Body of pancreas (tissue), 2 donors: Measurements from ENCODE around the gene PLD6.

- PRO-cap = no peak
- RAMPAGE, long total RNA, 2 experiments = no peak in any of the 2 experiments
These were observed 62.2 kb downstream of the MPRIP start for GRCh38 chr17:17104456-17104924.

DNA sequence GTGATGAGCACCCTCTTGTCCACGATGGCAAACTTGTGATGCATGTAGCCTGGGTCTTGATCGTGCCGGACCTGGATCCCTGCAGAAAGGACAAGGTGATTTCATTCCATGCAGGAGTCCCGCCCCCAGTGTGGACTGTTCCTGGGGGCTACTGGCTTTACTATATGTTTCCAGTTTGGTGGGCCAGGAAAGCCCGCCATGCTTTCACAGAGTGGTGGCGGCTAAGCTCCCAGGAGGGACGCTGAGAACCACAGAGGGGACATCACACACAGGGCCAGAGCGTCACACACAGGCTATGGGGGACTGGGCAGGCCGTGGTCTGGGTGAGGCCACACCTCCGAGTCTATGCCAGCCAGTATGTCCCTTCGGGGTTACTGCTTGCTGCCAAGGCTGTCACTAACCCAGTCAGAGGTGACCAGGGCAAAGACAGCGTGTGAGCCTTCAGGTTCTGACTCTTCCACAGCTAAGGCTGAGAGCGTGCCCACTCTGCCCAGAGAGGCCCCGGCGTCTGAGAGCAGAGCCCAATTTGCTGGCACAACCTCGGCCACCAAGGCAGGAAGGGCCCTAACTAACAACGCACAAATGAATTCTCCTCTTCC, 3.0 kb downstream of the PLD6 start:
- PRO-cap = no peak
- RAMPAGE, long total RNA, 2 experiments = start-site peak on the minus strand in 1 of 2 experiments, centred at position 31 of the sequence, 6 reads per replicate

- PRO-cap = unidirectional peak, minus-strand start at chr17:17206147; unidirectional peak, minus-strand start at chr17:17206204; unidirectional peak, minus-strand start at chr17:17206333; unidirectional peak, plus-strand start at chr17:17206888
- RAMPAGE, long total RNA, 2 experiments = no peak in any of the 2 experiments
These were observed at the start of gene PLD6 for GRCh38 chr17:17206060-17207162. Gene PLD6, minus strand, starts transcription at chr17:17206333.

- PRO-cap = no peak
- RAMPAGE, long total RNA, 2 experiments = no peak in any of the 2 experiments
These were observed 1.7 kb downstream of the FLCN start for GRCh38 chr17:17235302-17235696.

- PRO-cap = bidirectional peak, plus-strand start at chr17:17301458, minus-strand start at chr17:17301243
- RAMPAGE, long total RNA, 2 experiments = no peak in any of the 2 experiments
These were observed 2.0 kb upstream of the NT5M start for GRCh38 chr17:17301152-17301610.

DNA sequence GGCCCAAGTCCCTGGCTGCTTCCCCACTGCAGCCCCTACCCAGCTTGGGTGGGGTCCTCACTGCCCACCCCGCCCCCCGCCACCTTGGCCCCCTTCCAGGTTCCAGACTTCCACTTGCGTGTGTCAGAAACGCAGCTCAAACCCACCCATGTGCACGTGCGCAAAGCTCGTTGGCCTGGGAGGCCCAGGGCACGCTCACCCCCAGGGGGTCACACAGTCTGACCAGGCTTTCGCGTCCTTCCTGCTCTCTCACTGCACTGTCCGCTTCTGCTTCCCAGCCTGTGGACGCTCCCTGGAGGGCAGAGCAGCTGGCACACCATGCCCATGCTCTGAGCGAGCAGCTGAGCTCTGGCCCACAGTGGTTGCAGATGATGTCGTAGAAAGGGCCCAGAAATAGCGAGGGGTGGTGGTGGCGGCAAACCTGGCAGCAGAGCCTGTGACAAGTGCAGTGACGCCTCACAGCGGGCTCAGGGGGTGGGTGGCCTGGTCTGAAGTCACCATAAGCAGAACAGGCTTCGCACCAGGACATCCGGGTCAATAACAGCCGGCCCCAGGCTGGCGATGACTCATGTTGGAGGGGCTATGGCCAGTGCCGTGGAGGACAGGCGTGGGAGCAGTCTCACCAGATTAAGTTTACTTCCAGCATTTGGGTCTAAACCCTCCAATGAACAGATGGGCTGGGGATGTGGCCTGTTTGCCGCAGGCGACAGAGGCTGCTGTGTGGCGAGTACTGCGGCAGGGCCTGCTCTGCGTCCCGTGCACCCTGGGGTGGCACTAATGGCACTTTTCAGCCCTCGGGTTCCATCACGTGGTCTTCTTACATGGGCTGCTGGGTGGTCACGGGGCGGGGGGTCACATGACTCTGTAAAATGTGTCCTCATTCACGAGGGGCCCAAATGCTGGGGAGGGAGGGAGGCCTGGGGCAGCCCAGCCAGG, 48.9 kb downstream of the NT5M start:
- PRO-cap = no peak
- RAMPAGE, long total RNA, 2 experiments = no peak in any of the 2 experiments

- PRO-cap = no peak
- RAMPAGE, long total RNA, 2 experiments = no peak in any of the 2 experiments
These were observed 84.9 kb downstream of the NT5M start for GRCh38 chr17:17387981-17388487.

DNA sequence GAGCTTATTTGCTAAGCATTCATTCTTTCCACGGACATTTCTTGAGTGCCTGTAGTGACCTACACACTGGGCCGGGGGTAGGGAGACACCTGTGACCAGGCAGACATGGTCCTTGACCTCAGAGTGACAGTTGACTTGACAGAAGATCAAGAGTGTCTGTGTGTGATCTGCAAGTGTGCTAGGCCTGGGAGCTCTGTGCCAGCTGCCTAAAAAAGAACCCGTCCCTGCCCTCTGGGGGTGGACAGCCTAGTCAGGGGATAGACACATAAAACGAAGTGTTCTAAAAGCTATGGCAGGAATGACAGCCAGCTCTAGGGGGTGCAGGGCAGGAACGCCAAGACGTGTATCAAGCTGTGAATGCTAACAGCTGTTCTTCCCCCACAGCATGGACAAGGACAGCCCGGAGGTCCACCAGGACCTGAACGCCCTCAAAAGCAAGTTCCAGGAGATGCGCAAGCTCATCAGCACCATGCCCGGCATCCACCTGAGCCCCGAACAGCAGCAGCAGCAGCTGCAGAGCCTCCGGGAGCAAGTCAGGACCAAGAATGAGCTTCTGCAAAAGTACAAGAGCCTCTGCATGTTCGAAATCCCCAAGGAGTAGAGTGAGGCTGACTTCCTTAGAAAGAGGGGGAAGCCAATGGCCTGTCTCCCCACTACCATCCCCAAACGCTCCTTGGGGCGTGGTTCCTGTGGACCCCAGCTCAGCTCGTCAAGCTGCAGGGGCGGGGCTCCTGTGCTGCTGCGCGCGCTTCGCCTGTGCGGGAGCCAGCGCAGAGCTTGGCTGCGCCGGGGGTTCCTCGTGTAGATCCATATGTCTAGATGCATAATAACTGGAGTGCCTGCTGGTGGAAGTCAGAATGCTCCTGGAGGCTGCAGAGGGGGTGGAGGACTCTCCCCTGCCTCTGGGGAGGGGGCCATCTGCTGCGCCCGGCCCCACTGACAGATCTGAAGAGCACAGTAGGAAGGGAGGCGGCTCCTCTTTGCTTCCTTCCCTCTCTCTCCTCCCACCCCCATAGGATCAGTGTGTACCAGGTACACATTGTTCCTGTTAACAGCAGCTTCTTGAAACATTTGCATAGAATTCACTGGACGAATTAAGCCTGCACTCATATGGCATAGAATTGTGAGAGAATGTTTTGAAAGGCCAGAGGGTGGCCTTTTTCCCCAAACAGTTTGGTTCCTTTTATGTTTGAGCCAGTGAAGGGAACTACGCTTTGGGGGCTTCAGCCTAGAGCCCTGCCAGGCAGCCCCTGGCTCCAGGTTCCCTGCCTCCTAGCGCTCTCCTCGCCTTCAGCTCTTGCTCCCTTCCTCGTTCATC, 4.8 kb downstream of the RASD1 start:
- PRO-cap = no peak
- RAMPAGE, long total RNA, 2 experiments = start-site peak on the plus strand in 1 of 2 experiments, centred at position 786 of the sequence, 5 reads per replicate

DNA sequence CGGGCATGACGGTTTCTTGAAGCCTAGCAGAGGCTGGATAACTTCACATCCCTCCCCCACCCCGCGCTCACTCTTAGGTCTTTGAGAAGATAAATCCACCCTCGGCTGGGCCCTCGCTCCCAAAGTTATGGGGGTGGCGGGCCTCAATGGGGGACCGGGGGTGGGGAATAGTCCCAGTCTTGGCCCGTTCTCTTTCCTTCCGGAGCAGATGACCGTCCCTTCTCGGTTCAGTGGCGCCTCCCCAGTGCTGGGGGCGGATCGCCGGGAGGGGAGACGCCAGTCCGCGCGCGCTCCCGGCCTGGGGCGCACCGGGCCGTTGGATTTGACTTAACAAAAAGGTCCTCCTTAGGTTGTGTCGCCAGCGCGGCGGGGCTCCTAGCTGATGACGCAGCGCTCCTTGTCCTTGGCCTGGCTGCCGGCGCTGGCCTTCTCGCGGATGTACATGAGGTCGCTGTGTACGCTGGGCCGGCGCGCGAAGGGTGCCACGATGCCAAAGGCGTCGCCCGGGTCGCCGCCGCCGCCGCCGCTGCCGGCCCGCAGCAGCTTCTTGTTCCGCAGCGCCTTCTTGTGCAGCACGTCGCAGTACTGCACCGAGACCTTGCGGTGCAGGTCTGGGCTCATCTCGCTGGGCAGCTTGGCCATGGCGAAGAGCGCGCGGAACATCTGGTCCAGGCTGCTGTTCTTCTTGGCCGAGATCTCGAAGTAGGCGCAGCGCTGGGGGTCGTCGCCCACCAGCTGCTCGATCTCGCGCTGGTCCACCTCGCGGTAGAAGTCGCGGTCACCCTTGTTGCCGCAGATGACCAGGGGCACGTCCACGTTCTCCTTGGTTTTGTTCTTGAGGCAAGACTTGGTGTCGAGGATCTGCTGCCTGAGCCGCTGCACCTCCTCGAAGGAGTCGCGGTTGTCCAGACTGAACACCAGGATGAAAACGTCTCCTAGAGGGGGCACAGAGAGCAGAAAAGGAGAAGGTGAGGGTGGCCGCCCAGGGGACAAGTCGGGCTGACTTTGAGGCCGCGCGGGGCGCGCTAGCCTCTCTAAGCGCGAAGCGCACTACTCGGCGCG, 1.1 kb downstream of the RASD1 start:
- PRO-cap = unidirectional peak, plus-strand start at position 244 of the sequence; bidirectional peak, plus-strand start at position 582 of the sequence, minus-strand start at position 410 of the sequence
- RAMPAGE, long total RNA, 2 experiments = no peak in any of the 2 experiments

DNA sequence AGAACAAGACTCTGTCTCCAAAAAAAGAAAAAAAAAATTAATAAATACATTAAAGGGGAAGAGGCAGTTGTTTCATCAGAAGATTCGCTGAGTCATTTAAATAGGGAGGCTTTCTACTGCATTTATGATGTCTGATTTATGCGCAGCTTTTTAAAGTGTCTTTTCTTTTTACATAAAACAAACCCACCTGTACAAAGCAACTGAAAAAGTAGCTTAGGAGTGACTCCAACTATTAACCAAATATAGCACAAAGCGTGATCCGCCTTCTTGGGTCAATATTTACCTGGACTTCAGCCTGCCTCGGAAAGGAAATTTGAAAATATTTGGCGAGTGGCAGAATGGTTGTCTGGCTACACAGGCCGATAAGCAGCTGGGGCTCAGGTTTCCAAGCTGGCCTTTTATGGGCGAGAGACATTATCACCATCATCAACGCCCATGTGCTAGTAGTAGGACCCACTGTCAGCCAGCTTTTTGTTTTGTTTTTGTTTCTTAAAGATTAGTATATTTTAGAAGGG, 42.4 kb upstream of the RASD1 start:
- PRO-cap = no peak
- RAMPAGE, long total RNA, 2 experiments = no peak in any of the 2 experiments

DNA sequence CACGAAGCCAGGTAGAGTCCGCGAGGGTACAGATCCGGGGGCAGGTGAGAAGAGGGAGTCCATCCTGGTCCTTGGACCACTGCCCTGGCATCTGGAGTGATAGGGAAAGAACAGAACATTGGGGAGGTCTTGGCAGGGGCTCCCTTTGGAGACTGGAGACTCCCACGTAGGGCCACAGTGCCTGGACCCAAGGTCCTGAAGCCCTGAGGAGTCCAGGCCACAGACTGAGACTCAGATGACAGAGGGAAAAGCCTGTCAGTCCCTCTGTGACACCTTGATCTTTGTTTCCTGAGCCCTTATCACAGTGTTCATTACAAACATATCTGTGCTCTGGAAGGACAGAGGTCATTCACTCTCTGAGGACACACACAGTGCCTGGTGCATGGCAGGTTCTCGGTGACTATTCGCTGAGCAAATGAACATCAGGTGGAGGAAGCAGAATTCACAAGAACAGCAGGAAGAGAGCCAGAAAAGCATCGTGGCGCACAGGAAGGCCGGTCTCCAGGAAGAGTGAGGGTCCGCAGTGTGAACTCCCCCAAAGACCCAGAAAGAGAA, 20.6 kb downstream of the PEMT start:
- PRO-cap = no peak
- RAMPAGE, long total RNA, 2 experiments = no peak in any of the 2 experiments

DNA sequence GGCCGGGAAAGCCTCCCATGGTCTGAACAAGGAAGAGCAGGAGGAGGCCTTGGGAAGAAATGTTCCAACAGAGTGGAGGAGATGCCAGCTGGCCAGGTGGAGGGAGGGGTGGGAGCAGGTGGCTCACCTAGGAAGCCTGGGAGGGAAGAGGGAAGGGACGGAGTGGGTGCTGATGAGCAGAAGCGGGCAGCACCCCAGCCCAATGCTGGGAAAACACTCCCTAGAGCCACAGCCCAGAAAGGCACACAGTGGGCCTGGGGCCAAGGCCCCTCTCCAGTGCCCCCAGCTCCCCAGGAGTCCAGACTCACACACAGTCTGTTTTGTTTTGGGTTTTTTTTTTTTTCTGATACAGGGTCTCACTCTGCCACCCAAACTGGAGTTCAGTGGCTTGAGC, 20.1 kb downstream of the PEMT start:
- PRO-cap = no peak
- RAMPAGE, long total RNA, 2 experiments = no peak in any of the 2 experiments

- PRO-cap = unidirectional peak, plus-strand start at chr17:17574258
- RAMPAGE, long total RNA, 2 experiments = no peak in any of the 2 experiments
These were observed 17.4 kb downstream of the PEMT start for GRCh38 chr17:17574032-17574515.

DNA sequence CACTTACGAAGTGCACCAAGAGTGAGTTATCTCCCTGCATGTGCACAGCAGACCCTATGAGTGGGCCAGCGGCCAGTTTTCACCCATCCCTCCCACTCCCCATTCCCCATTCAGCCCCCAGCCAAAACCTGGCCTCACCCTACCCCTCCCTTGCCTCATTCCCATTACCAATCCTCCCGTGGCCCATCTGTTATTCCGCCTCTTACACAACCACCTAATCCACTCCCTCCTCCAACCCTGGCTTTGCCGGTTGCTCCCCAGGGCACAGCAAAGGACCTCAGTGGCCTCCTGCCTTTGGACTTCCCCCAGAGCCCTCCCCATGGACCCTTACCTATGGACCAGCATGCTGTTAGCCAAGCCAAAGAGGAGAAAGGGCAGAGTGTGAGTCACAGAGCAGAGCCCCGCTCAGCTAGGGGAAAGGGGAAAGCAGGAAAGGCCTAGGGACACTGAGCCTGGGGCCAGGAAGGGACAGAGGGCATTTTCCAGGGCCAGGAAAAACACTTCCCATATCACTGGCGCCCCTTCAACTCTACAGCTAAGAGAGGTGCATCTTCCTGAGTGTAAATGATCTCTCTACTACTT, 10.8 kb downstream of the PEMT start:
- PRO-cap = no peak
- RAMPAGE, long total RNA, 2 experiments = no peak in any of the 2 experiments

- PRO-cap = bidirectional peak, plus-strand start at chr17:17682941, minus-strand start at chr17:17682878; bidirectional peak, plus-strand start at chr17:17683231, minus-strand start at chr17:17683157
- RAMPAGE, long total RNA, 2 experiments = no peak in any of the 2 experiments
These were observed 1.5 kb downstream of the RAI1 start for GRCh38 chr17:17682676-17683311.

- PRO-cap = no peak
- RAMPAGE, long total RNA, 2 experiments = no peak in any of the 2 experiments
These were observed 2.1 kb downstream of the RAI1 start for GRCh38 chr17:17683312-17683825.

DNA sequence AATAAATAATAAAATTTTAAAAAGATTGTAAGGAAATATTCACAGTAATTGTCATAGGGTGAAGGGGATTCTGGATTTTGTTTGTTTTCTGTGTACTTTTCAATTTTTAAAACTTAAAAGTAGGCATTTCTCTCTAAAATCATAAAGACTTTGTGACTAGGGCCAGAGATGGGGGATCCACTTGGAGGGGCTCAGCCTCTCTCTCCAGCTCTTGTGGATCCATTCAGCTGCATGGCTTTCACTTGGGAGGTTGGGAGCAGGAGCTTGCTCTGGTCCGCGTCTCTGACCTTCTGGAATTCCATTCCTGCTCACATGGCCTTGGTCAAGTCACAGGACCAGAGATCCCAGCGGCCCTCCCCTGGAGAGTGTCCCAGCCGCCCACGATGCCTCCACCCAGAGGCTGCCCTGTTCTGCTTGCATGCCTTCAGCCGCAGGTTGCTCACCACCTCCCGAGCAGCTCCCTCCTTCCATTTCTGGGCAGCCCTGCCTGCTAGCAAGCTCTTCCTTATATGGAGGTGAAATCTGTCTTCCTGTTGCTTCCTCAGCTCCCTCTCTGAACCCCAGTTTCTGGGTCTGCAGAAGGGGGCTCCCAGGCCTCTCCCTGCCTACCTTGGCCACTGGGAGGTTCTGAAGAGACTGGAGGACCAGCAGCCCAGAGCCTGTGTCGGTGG, 32.5 kb downstream of the RAI1 start:
- PRO-cap = unidirectional peak, minus-strand start at position 284 of the sequence
- RAMPAGE, long total RNA, 2 experiments = no peak in any of the 2 experiments

GRCh38 chr17:17720130-17720474, 38.8 kb downstream of the RAI1 start:
- PRO-cap = no peak
- RAMPAGE, long total RNA, 2 experiments = no peak in any of the 2 experiments

DNA sequence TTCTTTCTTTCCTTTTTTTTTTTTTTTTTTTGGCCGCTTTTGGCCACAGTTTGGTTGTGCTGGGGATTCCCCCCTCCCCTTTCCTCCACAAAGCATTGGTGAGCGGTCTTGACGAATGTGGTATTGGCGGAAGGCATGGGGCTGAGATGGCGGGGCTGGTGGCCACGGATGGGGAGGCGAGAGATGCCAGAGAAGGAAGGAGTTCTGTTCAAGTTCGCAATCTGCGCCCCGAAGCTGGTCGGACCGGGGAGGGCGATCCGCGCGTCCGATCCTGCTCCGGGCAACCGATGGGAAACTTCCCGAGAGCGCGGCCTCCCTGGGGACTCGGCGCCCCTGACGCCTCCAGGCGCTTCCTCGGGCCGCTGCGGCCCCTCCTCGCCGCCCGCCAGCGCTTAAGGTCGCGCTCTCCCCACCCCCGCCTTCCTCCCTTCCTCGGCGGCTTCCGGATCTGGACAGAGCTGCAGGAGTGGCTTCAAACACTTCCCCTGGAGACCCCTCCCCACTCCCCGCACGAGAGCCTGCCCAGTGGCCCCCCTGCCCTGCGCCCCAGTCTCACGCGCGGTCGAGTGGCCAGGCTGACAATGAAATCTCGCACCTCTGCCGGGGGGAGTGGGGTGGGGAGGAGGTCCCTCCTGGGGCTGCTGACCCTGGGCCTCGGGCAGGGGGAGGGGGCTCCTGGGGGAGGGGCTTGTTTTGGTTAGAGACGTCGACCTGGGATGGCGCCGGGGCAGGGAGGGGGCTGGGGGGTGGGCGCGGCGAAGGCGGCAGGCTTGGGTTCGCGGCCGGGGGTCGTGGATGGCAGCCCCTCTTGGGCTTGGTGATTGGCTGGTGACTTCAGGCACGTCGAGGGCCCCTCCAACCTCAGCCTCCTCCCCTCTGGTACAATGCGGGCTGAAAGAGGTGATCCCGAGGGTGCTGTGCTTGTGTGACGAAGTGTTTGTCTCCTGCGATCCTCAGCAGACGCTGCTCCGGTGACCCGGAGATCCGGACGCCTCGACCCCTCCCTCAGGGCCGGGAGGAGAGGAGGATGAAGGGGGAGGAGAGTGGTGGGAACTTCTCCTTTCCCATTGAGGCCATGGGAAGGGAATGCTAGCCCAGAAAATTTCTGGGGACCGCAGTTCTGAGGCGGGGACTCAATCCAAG, 43.5 kb downstream of the RAI1 start:
- PRO-cap = no peak
- RAMPAGE, long total RNA, 2 experiments = no peak in any of the 2 experiments

DNA sequence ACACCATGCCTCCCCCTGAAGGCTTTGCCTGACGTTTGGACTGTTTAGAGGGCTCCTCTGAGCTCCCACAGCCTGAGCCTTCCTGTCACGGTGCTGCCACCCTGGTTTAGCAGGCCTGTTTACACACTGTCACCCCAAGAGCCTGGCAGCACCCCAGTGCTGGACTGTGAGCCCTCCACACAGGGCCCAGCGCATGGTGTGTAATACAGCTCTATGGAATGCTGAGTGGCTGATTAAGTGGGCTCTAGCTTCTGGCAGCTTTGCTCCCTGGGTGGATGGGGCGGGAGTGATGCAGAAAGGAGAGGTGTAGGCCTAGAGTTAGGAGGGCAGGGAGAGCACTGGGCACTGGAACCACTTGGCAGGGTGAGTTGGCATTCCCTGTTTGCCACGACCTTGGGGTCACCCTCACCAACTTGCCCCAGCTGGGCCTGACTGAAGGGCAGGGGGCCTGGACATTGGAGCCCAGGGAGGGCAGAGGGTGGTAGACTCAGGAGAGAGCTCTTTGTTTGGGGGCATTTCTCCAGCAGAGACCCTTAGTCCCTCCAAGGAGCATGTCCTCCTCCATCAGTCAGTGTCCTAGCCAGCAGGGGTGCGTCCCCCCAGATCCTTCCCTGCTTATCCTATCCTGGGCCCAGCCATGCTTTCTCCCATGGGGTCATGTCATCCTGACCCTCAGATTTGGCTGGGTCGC, 73.9 kb downstream of the RAI1 start:
- PRO-cap = no peak
- RAMPAGE, long total RNA, 2 experiments = no peak in any of the 2 experiments